Anterior vena cava (tissue), 1 donor: ENCODE results near the genes LGALSL and CEP68.

DNA sequence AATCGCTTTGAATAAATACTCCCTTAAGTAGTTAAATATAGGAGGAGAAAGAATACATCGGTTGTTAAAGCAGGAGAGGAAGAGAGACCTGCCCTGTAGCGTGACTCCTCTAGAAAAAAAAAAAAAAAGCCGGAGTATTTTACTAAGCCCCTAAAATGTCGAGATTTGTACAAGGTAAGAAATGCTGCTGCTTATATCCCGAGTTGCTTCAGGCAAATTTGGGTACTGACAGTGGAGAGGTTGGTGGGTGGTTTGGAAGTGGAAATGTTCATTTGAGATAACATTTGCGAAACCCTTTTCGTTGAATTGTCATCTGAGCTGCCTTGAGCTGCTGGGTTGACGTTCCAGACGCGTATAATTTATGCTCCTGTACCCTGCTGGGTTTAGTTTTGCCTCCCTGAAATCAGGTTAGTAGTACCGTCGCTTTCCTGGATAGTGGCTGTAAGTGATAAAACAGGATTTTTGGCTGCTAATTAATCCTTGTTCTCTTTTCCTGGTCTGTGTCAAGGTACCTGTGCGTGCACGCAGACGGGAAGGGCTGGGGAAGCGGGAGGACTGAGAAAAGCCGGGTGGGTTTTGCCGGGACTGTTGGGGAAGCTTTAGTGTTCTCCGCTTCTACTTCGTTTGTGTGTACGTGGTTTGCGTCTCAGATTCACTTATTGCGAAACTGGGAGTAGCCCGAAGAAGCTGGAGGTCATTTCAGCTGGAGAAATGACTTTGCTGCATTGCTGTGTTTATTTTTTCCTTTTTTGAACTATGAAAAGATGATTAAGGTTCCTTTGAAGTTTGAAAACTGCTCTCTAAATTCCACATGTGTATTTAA lies 546 bp downstream of the UGP2 start:
- PRO-cap: bidirectional peak, plus-strand start at position 681 of the sequence, minus-strand start at position 626 of the sequence

DNA sequence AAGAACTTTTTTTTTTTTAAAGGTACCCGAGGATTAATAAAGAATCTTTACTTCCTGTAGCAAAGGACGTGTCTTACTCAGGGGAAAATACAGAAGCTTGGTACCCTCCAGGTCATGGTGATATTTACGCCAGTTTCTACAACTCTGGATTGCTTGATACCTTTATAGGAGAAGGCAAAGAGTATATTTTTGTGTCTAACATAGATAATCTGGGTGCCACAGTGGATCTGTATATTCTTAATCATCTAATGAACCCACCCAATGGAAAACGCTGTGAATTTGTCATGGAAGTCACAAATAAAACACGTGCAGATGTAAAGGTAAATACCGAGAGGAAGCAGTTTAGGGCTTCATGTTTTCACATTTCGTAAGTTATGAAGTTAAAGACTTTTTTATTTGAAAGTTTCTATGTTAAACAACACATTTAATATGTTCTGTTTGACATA lies 43.9 kb downstream of the UGP2 start:
- PRO-cap: no peak

DNA sequence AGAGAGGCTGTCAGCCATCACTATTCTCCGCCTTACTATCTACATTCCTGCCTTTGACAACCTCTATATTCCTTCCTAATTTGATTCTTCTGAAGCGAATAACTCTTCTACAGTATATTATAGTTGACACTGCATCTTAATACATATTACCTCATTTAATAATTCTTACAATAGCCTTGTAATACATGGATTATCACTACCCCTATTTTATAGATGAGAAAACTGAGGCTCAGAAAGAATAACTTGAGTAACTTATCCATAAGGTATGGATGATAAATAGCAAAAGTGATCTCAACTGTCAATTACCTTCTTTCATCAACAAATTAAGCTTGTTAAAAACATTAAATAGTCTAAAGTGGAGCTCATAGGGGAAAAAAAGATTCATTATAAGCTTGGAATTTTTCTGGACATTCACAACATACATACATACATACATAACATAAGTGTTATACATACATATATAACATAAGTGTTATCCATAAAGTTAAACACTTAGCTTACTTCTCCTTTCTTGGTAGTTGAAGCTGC lies 4.6 kb downstream of the VPS54 start:
- PRO-cap: no peak

- PRO-cap: no peak
Observed at GRCh38 chr2:64021526-64022080, 2.4 kb upstream of the VPS54 start.

DNA sequence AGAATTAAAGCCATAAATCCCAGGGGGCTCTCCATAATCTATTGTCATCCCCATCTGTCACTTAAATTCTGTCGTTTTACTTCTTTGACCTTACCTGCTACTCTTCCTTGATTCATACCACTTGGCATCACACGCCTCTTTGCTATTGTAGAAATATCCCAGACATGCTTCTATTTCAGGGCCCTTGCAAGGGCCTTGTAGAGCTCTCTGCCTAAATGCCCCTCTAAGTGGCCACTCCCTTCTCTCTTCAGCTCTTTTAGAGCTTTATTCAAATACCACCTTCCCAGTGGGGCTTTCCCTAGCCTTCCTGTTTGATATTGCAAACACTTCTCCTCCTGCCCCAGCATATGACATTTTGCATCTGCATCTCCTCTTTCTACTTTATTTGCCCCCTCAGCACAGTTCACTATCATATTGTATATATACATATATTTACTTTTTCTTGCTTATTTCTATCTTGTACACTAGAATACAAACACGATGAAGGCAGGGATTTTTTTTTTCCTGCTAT lies 54.0 kb downstream of the PELI1 start:
- PRO-cap: no peak

DNA sequence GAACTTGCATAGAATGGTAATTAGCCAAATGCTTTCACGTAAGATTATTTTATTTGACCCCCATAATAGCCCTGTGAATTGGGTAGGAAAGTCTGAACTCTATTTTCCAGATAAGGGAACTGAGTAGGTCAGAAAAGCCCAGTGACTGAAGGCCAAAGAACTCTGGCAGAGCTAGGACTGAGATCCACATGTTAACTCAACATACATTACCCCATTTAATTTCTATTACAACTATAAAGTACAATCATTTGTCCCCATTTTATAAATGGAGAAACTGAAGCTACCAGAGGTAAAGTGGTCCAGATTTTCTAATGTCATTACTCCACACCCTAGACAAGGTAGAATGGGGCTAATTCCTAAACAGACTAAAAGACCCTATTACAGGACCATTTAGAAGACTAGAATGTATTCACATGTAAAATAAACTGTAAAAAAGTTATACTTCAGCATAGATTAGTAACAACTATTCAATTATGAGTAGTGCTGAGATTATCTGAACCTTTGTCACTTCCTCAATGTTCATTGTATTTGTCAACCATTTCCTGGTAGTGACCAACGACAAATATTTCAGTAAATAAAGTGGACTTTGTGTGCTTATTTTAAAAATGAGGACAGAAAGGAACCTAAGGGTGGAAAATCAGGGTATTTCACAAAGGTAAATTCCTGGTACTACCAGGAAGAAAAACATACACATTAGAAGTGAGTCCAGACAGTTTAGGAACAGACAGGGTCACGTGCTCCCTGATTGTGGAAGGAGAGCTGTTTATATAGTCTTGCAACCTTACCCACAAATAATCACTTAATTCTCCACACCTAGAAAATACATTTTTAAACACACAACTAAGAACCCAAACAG lies 28.6 kb downstream of the PELI1 start:
- PRO-cap: no peak

- PRO-cap: no peak
Observed at GRCh38 chr2:64137553-64137832, 6.7 kb downstream of the PELI1 start.

GRCh38 chr2:64202302-64202967 lies 58.2 kb upstream of the PELI1 start:
- PRO-cap: no peak

DNA sequence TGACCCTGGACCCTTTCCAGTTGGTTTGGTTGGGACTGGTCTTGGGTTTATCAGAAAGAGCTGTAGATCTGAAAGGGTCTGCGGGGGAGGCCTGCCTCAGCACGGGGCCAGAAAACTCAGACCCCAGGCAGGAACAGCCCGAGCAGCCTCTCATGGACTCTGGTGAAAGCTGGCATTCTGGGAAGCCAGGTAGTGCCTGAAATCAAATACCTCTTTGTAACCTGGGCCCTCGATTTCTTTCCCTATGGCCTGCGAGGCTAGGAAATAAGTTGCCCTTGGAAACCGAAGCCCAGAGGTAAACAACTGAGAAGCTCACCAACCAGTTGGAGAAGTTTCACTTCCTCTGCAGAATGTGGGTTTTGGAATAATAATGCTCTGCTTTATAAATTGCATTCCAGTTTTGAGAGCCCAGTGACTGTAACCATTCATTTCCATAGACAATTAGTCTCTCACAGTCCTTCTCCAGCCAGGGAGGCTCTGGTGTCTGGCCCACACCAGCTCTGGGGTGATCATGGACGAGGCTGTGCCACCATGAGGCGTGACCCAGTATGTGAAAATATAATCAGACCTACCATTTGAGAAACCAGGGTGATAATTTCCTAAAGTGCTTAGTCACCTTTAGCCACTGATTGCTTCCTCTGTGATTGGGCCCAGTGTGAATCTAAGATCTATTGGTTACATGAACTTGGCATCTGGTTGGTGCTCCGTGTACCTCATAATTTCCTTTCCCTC lies 133.0 kb upstream of the PELI1 start:
- PRO-cap: no peak

DNA sequence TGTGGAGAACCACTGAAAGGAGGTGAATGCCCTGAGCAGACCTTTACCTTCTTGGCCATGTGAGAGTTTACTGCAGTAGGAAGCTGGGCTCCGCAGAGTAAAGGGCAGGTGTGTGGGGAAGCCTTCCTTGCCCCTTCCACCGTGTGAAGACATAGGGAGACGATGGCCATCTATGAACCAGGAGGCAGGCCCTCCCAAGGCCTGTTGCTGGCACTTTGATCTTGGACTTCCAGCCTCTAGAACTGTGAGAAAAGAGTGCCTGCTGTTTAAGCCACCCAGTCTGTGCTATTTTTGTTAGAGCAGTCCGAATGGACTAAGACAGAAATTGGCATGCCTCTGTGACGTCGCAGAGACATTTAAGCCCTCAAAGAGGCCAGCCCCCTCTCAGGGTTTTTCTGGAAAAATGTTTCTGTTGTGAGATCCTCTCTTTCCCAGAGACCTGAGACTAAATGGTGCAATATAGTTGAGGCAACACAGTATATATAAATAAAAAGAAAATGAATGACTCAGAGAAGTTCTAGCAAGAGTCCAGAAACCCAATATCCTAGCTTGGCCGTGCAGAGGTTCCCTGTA lies 121.9 kb upstream of the LGALSL start:
- PRO-cap: no peak

DNA sequence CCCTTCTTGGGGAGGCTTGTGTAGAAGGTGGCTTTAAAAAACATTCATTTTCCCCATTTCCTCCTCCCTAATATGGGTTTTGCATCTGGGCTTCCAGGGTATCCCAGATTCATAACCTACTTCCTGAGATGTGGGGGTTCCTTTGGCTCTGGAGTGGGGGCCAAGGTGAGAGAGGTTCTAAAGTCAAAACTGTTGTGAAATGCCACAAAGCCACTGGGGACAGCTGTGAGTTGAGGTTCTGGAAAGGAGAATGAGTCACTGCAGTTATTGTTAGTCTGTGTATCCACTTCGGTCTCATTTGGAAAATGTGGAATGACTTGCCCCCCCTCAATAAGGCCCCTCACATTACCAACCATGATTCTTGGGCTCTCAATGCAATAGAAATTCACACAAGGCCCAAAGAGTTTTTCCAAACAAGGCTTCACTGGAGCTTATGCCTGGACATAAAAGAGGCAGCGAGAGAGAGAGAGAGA lies 51.1 kb upstream of the LGALSL start:
- PRO-cap: no peak

DNA sequence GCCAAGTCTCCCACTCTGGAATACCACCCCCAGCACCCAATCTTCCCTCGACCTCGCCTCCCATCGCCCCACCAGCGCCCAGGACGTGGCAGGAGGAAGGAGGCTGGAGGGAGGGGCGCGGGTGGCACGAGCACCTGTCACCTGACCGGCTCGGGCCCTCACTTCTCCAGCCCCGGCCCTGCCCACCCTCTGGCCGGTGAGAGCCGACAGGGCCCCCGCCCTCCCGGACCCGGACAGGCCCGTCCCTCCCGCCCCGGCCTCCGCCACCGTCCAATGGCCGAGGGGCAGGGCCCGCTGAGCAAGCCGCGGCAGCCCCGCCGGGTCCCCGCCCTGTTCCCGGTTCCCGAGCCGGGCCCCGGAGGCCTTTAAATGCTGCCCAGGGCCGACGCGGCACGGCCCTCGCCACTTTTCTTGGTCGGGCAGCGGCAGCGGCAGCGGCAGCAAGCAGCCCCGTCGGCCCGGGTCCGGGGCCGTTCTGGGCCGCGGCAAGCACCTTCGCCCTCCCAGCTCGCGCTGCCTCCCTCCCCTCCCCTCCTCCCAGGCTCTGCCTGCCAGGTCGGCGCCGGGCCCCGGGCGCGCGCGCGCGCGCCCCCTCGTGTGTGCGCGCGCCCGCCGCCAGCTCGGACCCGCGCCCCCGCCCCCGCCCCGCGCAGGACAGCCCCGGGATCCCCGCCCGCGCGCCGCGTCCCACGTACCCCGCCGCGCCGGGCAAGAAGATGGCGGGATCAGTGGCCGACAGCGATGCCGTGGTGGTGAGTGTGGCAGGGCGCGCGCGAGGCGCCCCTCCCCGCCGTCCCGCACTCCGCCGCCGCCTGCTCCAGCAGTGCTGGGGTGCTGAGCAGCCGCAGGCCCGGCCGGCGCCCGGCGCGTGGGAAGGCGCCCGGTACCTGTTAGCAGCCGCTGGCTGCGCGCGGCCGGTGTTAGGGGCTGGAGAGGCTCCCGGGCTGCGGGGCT lies at the start of gene LGALSL:
TSS of gene LGALSL (plus strand) at position 333 of the 954 bp plus-strand sequence.
- PRO-cap: bidirectional peak, plus-strand start at position 368 of the sequence, minus-strand start at position 275 of the sequence; bidirectional peak, plus-strand start at position 652 of the sequence, minus-strand start at position 515 of the sequence; bidirectional peak, plus-strand start outside the sequence, minus-strand start at position 814 of the sequence

GRCh38 chr2:64523447-64523988 lies 610 bp upstream of the AFTPH start:
- PRO-cap: no peak

- PRO-cap: bidirectional peak, plus-strand start at chr2:64524348, minus-strand start at chr2:64524116
Observed at GRCh38 chr2:64523989-64524222, 222 bp upstream of the AFTPH start.

DNA sequence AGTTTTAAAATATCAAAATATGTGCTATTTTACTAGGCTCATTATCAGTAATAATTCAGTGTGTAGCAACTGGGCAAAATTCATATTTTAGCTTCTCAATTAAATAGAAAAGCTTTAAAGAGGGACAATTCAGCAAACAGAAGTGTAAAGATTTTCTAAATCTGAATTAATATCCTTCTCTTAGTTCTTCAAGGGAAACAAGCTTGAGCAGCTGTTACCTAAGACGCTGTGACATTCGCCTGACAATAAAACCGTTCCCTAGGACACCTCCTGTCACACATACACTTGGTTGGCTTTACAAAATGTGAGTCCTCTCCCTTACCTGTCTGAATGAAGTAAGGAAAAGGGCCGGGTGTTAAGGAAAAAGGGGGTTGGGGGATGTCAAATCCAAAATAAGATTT lies 2.2 kb downstream of the SERTAD2 start:
- PRO-cap: no peak

DNA sequence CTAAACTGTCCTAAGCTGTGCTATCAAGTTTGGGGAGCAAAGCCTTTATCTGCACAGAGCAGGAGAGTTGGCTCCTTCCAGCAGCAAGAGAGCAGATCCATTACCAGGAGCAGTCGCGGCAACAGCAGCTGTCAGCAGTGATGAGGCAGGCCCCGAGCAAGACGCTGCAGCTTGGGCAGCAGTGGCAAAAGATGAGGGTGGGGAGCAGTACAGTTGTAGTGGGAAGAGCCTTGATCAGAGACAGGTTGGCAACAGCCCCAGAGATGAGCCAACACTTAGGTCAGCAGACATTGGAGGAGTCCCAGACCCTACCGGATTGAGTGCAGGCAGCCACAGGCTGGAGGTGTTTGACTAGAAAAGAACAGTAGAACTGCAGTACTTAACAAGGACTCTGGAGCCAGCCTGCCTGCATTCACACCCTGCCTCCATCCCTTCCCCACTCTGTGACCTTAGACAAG lies 117.1 kb upstream of the SERTAD2 start:
- PRO-cap: no peak

DNA sequence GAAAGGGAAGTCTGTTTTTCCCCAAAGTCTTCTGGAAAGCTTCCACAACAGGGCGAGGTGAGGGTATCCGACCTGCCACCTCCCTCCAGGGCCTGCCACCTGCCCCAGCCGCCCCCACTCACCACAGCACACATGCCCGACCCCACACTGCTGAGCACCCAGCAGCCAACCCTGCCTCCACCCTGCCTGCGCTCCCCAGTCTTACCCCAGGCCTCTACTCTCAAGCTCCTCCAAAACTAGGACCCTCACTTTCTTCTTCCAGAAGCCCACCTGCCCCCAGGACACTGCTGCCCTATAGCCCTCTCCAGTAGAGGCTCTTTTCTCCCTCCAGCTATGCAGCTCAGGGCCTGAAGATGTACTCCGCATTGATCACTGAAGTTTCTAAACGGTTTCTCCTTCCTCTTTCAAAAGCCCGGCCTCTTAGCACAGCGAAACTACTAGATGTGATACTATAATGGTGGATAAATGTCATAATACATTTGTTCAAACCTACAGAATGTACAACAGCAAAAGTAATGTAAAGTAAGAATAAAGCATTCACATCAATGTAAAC lies 128.8 kb upstream of the SLC1A4 start:
- PRO-cap: no peak

GRCh38 chr2:64989546-64989855 lies 302 bp downstream of the SLC1A4 start:
- PRO-cap: no peak

- PRO-cap: bidirectional peak, plus-strand start at chr2:65056421, minus-strand start at chr2:65056198
Observed at GRCh38 chr2:65056326-65057400, at the start of gene CEP68. TSS of gene CEP68 (plus strand) at chr2:65056416.

DNA sequence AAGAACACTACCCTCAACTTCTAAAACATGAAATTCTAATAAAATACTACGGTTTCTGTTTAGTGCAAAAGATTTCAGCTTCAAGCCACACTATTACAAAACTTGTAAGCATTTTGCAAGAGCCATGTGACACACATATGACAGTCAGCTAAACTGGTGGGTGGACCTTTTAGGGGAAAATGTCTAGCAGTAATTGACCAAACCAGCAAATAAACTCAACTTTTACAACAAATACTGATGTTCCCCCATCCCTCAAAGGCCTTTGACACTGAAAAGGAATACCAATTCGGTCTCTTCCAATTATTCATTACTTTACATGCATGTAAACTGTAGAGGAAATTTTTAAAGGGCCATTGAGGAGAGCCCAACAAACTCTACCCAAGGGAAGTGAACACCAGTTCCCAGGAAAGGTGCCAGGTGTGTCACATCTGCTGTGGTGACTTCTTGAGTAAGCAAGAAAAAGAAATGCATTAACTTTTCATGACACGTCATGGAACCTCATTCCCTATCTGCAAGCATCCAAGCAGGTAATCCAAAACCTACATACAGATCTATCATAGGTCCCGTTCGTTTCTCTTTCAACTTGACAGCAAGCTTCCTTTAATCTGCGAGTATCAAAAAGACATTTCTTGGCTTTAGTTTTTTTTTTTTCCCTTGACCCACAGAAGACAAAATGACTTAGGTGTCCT lies 1.3 kb downstream of the RAB1A start:
- PRO-cap: no peak